ENCODE data around the gene SLC22A14.

DNA sequence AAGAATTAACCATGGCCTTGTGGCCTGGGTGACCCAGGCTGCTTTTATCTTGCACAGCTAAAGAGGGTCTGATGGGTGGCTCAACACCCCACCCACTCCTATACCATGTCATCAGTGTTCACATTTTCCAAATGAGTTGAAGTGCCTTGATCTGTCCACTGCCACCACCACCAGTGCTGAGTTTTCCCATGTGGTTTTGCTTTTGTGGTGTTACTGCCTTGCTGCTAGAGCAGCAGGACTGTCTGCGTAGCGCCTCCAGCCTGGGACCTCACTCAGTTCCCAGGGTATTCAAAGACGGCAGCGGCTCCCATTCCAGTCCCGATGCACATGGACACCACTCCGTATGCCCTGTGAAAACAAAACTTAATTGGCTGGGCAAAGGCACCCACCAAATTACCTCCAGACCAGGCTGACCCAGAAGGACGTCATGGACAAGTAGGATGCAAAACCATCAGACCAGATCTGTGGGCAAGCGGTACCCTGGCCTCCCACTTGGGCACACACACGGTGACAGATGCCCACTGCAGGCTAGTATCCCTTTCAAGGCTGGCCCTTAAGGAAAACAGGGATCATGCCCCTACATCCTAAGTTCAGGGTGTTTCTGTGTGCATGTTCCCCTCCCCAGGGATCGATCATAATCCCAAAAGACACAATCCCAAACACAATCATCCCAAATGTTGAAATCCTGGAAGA lies 14.0 kb downstream of the ACAA1 start:
- RRBS, 2 experiments = no CpG with 5 or more reads among the region's 10 CpGs
CAGE:
- cytosol, long polyA minus RNA = no peak
- cytosol, long polyA plus RNA = no peak
- long polyA plus RNA = no peak
- nucleus, long polyA minus RNA = no peak
- nucleus, long polyA plus RNA = no peak

- RRBS, 2 experiments = no CpG with 5 or more reads among the region's 11 CpGs
CAGE:
- cytosol, long polyA minus RNA = no peak
- cytosol, long polyA plus RNA = no peak
- long polyA plus RNA = no peak
- nucleus, long polyA minus RNA = no peak
- nucleus, long polyA plus RNA = no peak
Measured at GRCh38 chr3:38141007-38142431, 3.1 kb downstream of the MYD88 start.

DNA sequence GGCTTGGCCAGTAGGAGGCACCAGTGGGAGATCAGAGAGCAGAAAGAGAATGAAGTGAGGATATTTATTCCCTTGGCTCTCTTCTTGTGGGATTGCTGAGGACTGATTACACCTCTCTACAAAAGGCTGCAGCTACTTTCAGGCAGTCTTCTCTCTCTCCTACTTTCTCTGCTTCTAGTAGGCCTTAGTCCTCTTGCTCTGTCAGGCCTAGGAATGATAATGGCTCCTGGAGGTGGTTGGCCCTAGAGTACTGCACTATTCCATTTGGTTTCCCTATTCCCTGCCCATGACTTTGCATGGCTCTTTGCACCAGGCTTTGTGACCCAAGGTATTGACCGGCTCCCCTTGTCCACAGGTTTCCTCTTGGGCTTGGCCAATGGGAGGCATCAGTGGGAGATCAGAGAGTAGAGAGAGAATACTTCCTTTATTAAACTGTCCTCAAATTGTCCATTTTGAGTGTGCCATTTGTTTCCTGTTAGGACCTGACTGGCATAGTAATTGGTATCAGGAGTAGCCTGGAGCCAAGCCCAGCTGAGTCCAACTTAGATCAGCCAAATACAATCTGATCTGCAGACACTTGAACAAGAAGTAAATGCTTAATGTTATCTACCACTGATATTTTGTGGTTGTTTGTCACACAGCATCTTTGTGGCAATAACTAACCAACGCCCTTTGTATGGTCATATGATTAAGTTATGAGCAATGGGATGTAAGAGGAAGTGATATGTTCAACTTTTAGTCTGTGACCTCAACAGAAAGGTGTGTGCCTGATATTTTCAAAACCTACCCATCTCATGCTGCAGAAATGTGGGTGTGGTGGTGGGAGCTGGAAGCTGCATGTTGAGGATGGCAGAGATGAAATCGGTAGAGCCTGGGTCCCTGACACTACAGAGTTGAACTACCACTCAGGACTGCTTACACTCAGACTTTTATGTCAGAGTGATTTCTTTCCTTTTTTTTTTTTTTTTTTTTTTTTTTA lies 13.2 kb downstream of the MYD88 start:
- RRBS, 2 experiments = no CpG with 5 or more reads among the region's 3 CpGs
CAGE:
- cytosol, long polyA minus RNA = no peak
- cytosol, long polyA plus RNA = no peak
- long polyA plus RNA = no peak
- nucleus, long polyA minus RNA = no peak
- nucleus, long polyA plus RNA = no peak

- RRBS, 2 experiments = no CpG with 5 or more reads among the region's 3 CpGs
CAGE:
- cytosol, long polyA minus RNA = no peak
- cytosol, long polyA plus RNA = no peak
- long polyA plus RNA = no peak
- nucleus, long polyA minus RNA = no peak
- nucleus, long polyA plus RNA = no peak
Measured at GRCh38 chr3:38282109-38282418, at the start of gene SLC22A14. Gene SLC22A14 (plus strand): TSS chr3:38282294.

GRCh38 chr3:38455490-38455852 lies 1.8 kb downstream of the ACVR2B start:
- RRBS, 2 experiments = no CpG with 5 or more reads among the region's 25 CpGs
CAGE:
- cytosol, long polyA minus RNA = no peak
- cytosol, long polyA plus RNA = no peak
- long polyA plus RNA = no peak
- nucleus, long polyA minus RNA = no peak
- nucleus, long polyA plus RNA = no peak

- RRBS, 2 experiments = no CpG with 5 or more reads among the region's 2 CpGs
CAGE:
- cytosol, long polyA minus RNA = no peak
- cytosol, long polyA plus RNA = no peak
- long polyA plus RNA = no peak
- nucleus, long polyA minus RNA = no peak
- nucleus, long polyA plus RNA = no peak
Measured at GRCh38 chr3:38519559-38519880, 23.4 kb downstream of the EXOG start.

GRCh38 chr3:38644290-38644961 lies 5.1 kb downstream of the SCN5A start:
- RRBS, 2 experiments = no CpG with 5 or more reads among the region's 10 CpGs
CAGE:
- cytosol, long polyA minus RNA = no peak
- cytosol, long polyA plus RNA = no peak
- long polyA plus RNA = no peak
- nucleus, long polyA minus RNA = no peak
- nucleus, long polyA plus RNA = no peak

GRCh38 chr3:39135358-39135868 lies 18.0 kb downstream of the CSRNP1 start:
- RRBS, 2 experiments = no CpG with 5 or more reads among the region's 7 CpGs
CAGE:
- cytosol, long polyA minus RNA = no peak
- cytosol, long polyA plus RNA = no peak
- long polyA plus RNA = no peak
- nucleus, long polyA minus RNA = no peak
- nucleus, long polyA plus RNA = no peak

GRCh38 chr3:39142656-39143145 lies 10.7 kb downstream of the CSRNP1 start:
- RRBS, 2 experiments = no CpG with 5 or more reads among the region's 10 CpGs
CAGE:
- cytosol, long polyA minus RNA = no peak
- cytosol, long polyA plus RNA = no peak
- long polyA plus RNA = no peak
- nucleus, long polyA minus RNA = no peak
- nucleus, long polyA plus RNA = no peak

DNA sequence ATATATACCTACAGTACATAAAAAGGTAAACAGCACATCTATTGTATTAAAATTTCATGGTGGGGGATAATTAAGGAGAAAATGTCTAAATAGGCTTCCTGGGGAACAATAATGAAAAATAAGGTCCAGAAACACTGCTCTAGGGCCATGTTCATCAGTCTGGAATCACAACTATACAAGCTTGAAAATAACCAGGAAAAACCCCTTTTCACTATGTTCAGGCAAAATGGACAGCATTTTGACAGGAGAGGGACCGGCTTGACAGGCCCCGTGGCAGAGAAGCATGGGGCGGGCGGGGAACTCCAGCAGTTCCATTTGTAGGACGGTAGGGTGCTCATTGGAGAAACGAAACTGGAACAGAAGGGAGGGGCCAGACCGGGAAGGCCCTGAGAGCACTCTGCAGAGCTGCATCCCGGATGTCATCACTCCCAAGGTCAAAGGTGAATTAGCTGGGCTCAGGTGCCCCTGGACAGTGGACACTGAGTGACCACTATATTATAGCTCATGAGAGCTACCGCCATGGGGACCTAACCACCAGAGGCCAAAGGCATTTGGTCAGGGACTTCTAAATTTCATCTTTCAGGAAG lies 7.4 kb downstream of the CSRNP1 start:
- RRBS, 2 experiments = no CpG with 5 or more reads among the region's 9 CpGs
CAGE:
- cytosol, long polyA minus RNA = no peak
- cytosol, long polyA plus RNA = no peak
- long polyA plus RNA = no peak
- nucleus, long polyA minus RNA = no peak
- nucleus, long polyA plus RNA = no peak

DNA sequence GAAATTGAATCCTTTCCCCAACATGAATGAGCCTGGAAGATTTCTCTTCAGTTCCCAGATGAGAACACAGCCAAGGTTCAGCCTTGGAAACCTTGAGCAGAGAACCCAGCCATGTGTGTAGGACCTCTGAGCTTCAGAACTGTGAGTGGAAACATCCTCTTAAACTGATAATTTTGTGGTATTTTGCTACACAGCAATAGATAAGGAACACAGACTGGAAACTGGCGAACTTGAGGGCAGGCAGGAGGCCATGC lies 9.6 kb upstream of the XIRP1 start:
- RRBS, 2 experiments = no CpG with 5 or more reads among the region's 1 CpG
CAGE:
- cytosol, long polyA minus RNA = no peak
- cytosol, long polyA plus RNA = no peak
- long polyA plus RNA = no peak
- nucleus, long polyA minus RNA = no peak
- nucleus, long polyA plus RNA = no peak

GRCh38 chr3:39646175-39646546 lies 163.2 kb upstream of the MYRIP start:
- RRBS, 2 experiments = no CpG with 5 or more reads among the region's 1 CpG
CAGE:
- cytosol, long polyA minus RNA = no peak
- cytosol, long polyA plus RNA = no peak
- long polyA plus RNA = no peak
- nucleus, long polyA minus RNA = no peak
- nucleus, long polyA plus RNA = no peak

GRCh38 chr3:40532051-40532833 lies 7.5 kb downstream of the ZNF621 start:
- RRBS, 2 experiments = no CpG with 5 or more reads among the region's 8 CpGs
CAGE:
- cytosol, long polyA minus RNA = no peak
- cytosol, long polyA plus RNA = no peak
- long polyA plus RNA = no peak
- nucleus, long polyA minus RNA = no peak
- nucleus, long polyA plus RNA = no peak

DNA sequence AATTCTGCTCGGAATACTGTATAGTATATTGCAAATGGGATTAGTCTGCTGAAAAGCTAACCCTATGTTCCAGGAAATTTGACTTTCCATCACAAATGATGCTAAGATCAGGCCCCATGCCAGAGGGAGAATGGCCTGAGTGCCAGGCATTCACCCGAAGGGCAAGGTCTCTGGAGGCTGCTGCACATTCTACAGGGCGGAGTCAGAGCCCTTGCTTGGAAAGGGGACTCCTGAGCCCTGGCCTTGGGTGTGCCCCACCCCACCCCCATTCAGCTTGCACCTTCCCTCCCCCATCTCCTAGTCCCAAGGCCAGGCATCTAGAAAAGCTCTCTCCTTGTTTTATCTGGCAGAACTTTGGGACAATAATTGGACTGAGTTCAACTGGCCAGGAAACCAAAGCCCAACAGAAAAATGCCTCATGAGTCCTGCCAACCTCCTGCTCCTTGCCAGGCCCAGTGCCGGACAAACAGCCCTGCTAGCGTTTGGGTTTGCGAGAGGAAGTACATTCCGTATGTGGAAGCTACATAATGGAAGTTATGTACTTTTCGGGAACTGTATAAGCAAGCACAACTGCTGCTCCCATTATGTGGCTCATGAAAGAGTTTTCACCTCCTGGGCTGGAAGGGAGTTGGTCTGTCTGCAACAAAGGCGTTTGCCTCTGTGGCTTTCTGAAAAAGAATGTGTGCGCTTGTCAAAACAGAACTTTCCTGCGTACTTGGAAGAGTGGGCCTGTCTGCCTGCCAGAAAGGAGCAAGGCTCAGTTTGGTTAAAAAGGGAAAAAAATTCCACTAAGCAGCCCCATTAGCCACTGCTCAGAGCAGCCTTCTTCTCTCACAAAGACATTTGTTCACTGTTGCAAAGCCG lies 321.5 kb upstream of the CTNNB1 start:
- RRBS, 2 experiments = no CpG with 5 or more reads among the region's 12 CpGs
CAGE:
- cytosol, long polyA minus RNA = no peak
- cytosol, long polyA plus RNA = no peak
- long polyA plus RNA = no peak
- nucleus, long polyA minus RNA = no peak
- nucleus, long polyA plus RNA = no peak

DNA sequence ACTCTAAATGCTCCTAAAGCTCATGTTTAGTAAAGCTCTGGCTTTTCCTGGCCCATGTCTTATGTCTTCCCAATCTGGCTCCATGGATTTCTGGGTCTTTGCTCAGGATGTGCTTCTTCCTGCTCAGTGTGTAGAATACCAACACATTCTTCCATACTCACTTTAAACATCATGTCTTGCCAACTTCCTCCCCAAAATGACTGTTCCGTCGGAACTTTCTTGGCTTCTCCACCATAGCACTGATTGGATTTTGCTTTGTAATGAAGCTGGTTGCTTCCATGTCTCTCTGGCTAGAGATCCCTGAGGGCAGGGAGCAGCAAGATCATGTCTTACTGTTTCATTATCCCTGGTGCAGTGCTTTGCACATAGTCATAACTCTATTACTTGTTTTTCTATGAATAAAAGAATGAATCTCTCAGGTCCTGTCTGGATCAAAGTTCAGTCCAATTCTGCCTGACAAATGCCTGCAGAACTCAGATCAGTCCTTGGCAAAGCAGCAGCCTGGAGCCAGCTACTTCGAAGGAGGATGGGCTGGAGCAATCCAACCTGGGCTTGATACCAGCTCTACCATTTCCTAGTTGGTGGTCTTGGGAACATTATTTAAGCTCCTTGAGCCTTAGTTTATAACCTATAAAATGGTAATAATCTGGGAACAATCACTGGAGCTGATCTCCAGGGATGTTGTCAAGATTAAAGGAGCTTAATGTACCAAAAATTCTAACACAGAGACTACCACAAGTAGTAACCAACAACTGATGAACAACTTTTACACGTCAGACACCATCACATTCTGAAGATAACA lies 194.2 kb downstream of the CTNNB1 start:
- RRBS, 2 experiments = no CpG with 5 or more reads among the region's 4 CpGs
CAGE:
- cytosol, long polyA minus RNA = no peak
- cytosol, long polyA plus RNA = no peak
- long polyA plus RNA = no peak
- nucleus, long polyA minus RNA = no peak
- nucleus, long polyA plus RNA = no peak

- RRBS, 2 experiments = 0 to 4% methylated on average over 5 of the region's 50 CpGs
CAGE:
- cytosol, long polyA minus RNA = no peak
- cytosol, long polyA plus RNA = no peak
- long polyA plus RNA = no peak
- nucleus, long polyA minus RNA = no peak
- nucleus, long polyA plus RNA = no peak
Measured at GRCh38 chr3:41961321-41961916, 484 bp downstream of the ULK4 start.

GRCh38 chr3:42100955-42101968 lies 10.1 kb downstream of the TRAK1 start:
- RRBS, 2 experiments = no CpG with 5 or more reads among the region's 11 CpGs
CAGE:
- cytosol, long polyA minus RNA = no peak
- cytosol, long polyA plus RNA = no peak
- long polyA plus RNA = no peak
- nucleus, long polyA minus RNA = no peak
- nucleus, long polyA plus RNA = no peak

GRCh38 chr3:42451521-42452304 lies 41.3 kb upstream of the LYZL4 start:
- RRBS, 2 experiments = no CpG with 5 or more reads among the region's 2 CpGs
CAGE:
- cytosol, long polyA minus RNA = no peak
- cytosol, long polyA plus RNA = no peak
- long polyA plus RNA = no peak
- nucleus, long polyA minus RNA = no peak
- nucleus, long polyA plus RNA = no peak

DNA sequence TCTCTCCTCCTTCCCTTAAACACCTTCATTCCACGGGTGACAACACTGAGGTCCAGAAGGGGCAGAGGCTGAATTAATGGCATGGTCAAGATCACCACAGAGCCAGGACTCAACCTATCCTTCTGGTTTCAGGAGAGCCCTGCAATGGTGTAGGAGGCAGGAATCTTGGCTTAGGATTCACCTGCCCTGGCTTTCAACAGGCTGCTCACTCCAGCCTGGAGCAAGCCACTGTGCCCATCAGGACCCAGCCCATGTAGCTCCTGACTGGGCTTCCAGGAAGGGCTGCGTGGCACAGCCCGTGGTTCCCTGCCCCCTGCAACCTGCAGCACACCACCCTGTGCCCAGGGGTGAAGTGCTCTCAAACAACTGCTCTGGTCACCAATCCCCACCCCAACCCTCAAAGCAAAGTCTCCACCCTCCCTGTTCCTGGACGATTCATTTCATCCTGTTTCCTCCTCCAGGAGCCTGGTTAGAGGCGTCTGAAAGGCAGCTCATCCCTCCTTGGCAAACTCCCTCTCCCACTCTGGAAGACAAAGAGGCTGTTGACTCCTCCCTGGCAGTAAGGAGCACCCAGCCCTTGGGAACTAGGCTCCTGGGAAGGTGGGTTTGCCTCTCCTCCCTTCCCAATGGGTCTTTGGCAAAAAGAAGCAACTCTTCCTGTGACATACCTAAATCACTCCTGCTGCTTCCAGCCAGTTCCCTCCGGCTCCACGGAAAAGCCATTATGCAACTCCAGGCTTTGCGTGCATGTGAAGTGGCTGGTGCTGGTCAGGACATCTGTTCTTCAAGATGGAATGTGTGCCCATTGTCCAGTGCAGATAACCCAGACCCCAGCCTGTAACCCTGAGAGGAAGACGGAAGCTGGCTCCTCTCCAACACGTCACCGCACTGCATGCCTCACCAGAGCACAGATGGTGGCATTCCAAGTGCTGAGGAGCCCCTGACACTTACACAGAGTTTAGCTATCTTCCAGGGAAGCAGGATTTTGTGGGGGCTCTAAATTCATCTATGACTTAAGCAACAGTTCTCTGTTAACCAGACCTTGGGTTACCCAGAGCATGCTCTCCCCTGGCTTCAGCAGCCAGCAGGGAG lies 29.2 kb upstream of the VIPR1 start:
- RRBS, 2 experiments = no CpG with 5 or more reads among the region's 11 CpGs
CAGE:
- cytosol, long polyA minus RNA = no peak
- cytosol, long polyA plus RNA = no peak
- long polyA plus RNA = no peak
- nucleus, long polyA minus RNA = no peak
- nucleus, long polyA plus RNA = no peak

- RRBS, 2 experiments = no CpG with 5 or more reads among the region's 2 CpGs
CAGE:
- cytosol, long polyA minus RNA = no peak
- cytosol, long polyA plus RNA = no peak
- long polyA plus RNA = no peak
- nucleus, long polyA minus RNA = no peak
- nucleus, long polyA plus RNA = no peak
Measured at GRCh38 chr3:42511232-42511633, 8.8 kb downstream of the VIPR1 start.

Data from HepG2 (cell line).